Mucosa of descending colon (tissue), 1 donor: Measurements from ENCODE around the gene CCDC82.

- PRO-cap = no peak
Measured at GRCh38 chr11:95037300-95037712, 12.2 kb downstream of the KDM4E start.

DNA sequence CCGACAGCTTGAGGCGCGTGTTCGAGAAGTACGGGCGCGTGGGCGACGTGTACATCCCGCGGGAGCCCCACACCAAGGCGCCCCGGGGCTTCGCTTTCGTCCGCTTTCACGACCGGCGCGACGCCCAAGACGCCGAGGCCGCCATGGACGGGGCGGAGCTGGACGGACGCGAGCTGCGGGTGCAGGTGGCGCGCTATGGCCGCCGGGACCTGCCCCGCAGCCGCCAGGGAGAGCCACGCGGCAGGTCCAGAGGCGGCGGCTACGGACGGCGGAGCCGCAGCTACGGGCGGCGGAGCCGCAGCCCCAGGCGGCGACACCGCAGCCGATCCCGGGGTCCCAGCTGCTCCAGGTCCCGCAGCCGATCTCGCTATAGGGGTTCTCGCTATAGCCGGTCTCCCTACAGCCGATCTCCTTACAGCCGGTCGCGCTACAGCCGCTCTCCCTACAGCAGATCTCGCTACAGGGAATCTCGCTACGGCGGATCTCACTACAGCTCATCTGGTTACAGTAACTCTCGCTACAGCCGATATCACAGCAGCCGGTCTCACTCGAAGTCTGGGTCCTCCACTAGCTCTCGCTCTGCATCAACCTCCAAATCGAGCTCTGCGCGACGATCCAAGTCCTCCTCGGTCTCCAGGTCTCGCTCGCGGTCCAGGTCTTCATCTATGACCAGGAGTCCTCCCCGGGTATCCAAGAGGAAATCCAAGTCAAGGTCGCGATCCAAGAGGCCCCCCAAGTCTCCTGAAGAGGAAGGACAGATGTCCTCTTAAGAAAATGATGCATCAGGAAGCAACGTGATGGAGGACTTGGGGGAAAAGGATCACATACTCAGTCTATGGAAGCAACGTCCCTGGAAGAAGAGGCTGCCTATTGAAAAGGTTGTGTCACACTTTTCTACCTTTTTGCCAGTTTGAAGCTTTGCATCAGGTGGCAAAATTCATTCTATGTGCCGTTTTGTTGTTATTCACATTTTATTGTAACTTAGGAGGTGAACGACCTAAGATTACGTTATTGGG, 895 bp downstream of the SRSF8 start:
- PRO-cap = bidirectional peak, plus-strand start at position 243 of the sequence, minus-strand start at position 145 of the sequence; bidirectional peak, plus-strand start at position 547 of the sequence, minus-strand start at position 371 of the sequence; unidirectional peak, minus-strand start at position 808 of the sequence

DNA sequence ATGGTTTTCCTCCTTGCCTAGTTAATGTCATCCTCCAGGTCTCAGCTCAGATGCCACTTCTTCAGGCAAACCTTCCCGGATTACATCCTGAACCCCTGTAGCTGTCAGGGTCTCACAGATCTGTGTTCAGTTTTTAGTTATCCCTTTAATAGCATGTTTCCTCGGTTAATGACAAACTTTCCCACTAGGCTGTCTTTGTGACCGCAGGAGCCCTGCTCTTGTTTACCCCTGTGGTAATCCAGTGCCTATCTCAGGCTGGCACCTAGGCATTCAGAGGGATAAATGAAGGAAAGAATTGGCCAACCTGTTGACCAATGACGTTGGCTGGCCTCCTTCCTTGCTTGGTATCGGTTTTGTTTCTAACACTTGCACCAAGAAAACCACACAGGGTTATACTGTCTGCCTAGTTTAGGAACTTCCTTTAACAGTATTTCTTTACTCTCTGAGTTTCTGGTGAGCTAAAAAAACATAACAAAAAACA, 760 bp upstream of the ENDOD1 start:
- PRO-cap = no peak

DNA sequence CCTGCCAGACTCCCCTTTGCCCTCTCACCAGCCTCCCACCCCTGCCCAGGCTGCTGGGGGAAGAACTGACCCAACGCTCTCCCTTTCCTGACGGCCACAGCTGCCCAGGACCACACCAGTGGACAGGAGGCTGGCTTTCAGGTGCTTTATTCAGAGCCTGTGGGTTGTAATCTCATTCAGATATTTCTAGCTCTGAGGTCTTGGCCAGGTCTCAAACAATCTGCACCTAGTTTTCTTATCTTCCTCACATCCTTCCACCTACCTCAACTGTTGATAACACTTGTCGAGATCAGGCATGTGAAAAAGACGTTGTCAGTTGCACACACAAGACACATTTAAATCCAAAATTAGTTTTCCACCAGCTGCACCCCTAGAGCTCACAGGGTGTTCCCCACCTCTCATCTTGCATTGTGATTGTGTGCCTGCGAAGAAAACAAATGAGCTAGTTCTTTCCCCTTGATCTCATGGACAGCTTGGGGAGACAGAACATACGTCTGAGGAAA, 1.6 kb downstream of the ENDOD1 start:
- PRO-cap = no peak

- PRO-cap = no peak
Measured at GRCh38 chr11:95335730-95336564, 104.9 kb upstream of the SESN3 start.

DNA sequence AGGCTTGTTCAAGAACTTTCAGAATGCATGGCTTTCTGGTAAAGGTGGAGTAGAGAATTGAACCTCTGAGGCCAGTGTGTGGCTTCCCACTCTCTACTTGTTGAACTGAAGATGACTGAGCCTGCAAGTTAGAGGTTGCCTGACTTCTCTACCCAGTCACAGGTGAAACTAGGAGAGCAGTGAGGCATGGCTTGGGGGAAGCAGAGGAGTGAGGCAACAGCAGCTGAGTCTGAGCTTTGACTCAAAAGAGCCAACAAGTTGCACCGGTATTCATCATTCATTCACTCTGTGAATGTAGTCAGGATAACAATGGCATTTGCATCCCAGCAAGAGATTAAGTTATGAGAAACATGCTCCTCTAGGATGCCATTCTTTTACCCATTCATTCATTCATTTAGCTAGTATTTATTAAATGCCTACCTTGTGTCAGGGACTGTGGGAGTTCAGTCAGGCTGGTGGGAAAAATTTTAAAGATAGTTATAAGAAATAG, 256.5 kb upstream of the SESN3 start:
- PRO-cap = no peak

DNA sequence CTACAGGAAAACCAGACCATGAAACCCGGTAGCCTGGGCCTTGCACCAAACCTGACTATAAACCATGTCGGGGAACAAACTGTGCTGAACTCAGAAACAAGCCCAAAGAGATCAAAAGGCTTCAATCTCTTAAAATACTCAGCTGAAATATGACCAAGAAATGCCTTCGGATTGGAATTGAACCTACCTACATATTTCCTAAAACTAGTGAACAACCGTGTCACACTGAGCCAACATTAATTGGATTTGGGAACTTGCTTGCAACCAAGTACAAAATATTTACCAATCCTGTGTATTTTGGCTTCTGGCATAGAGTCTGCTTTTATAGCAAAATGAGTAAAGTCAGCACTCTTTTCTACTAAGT, 199.5 kb downstream of the FAM76B start:
- PRO-cap = no peak

- PRO-cap = unidirectional peak, plus-strand start at chr11:95790740; bidirectional peak, plus-strand start at chr11:95791130, minus-strand start at chr11:95791155
Measured at GRCh38 chr11:95790624-95791412, 520 bp downstream of the CEP57 start.

DNA sequence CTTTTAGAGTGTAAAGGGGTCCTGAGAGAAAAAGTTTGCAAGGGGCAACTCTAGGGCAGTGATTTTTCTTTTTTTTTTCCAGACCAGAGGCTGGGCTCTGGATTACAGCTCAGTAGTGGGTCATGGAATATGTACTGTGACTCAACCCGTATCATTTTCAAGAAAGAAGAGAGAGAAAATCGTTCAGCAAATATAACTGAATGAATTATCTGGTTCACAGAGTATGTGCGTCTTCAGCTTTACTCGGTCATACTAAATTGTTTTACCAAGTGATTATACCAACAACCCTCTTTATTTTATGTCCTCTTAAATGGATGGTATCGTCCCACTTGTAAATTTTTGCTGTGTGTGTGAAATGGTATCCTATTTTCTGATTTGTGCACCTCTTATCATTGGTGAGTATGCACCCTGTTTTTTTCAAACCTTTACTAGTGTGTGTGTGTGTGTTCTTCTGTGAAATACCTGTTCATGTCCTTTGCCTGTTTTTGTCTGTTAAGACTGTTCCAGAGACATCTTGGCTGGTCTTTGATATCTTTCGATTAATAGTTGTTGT, 3.9 kb downstream of the CEP57 start:
- PRO-cap = no peak

DNA sequence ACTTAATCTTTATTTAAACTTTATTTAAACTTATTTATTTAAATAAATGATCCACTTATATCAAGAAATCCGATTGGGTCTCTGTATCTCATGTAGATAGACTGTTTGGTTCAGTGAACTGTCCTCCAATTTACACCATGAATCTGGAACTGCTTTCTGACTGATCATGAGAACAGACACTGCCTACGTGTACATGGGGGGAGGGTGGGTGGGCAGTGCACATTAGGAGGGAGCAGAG, 92.1 kb upstream of the MTMR2 start:
- PRO-cap = no peak

- PRO-cap = no peak
Measured at GRCh38 chr11:96076524-96076999, 152.7 kb upstream of the MTMR2 start.

- PRO-cap = no peak
Measured at GRCh38 chr11:96150915-96151543, 192.0 kb downstream of the MAML2 start.

DNA sequence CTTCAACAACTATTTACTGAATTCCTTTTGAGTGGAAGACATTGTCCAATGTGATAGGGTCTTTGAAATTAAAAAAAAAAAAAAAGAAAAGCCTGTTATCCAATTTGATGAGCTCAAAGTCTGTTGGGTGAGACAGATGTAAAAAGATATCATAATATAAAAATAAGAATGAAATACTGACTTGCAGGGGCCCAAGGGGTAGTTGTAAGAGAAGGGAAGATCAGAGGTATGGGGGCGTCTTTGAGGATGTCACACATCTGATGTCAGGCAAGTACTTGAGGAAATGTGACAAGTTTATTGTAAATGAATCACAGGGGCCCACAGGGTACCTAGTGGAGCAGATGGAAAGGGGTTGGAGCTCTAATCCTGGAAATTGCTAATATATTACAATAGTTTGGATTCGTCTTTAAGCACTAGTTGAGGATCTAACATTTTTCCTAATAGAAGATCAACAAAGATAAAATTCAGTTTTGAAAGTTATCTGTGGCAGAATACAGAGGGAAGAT, 131.6 kb downstream of the MAML2 start:
- PRO-cap = no peak

DNA sequence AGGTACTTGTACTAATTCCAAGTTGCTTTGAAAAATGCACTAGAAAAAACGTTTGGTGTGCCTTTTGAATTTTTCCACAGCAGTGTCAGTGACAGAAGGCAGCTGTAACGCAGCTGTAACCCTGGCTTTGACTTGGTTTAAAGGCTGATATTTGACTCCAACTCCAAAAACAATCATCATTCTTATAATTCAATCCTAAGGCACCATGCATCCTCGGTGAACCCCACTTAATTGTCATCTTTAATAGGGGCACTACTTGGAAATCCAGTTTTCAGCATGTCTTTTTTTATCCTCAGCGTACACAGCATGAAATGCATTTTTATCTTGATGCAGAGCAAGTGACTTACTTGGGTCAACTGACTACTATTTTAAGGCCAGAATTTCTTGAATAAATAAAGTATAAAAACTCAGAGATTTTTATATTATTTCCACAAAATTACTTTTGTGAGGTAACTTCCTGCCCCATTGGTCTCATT, 124.8 kb downstream of the MAML2 start:
- PRO-cap = no peak

- PRO-cap = no peak
Measured at GRCh38 chr11:96230415-96231127, 112.4 kb downstream of the MAML2 start.

DNA sequence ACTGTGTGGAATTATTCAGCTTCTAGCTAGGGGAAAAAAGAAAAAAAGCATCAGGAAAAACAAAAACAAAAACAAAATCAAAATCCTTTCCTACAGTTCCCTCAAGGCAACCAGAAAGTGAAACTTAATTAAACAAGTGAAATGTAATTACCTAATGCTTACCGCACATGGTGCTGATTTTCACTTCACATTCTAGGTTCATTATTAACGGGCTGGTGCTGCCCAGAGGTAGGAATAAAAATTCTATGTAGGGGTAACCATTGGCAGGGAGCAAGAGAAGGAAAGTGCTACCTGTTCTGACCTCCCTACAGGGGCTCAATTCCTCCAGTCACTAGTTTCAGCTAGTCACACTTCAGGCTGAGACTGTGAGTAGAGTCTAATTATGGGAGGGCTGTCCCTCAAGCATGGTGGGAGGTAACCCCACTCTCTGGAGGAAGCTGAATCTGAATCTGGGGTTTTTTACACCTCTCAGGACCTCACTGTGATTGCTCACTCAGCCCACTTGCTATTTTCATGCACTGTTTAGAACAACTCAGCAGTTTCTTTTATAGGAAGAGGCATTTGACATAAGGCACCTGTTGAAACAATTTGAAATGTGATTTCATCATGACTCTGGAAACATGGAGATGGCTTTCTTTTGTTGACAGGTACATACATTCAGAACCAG, 75.5 kb downstream of the MAML2 start:
- PRO-cap = no peak

DNA sequence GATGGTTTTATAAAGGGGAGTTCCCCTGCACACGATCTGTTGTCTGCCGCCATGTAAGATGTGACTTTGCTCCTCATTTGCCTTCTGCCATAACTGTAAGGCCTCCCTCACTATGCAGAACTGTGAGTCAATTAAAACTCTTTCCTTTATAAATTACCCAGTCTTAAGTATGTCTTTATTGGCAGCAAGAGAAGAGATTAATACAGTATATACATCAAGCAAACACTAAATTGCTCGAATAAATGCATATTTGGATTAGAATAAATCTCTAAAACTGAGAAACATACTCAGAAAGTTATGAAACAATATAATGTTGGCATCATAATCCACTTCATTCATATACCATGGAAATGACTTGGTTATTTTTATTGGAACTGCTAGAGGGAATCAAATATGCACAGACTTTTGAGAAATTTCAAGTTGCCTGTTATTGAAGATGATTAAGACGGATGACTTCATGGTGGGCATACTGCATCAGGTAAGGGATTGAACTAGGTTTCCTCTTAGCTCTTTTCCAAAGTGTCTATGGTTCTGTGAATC, 74.2 kb downstream of the MAML2 start:
- PRO-cap = no peak

GRCh38 chr11:96389028-96390136, at the start of gene CCDC82:
Gene CCDC82 (minus strand): TSS chr11:96389912.
- PRO-cap = unidirectional peak, plus-strand start at chr11:96389361; bidirectional peak, plus-strand start at chr11:96390013, minus-strand start at chr11:96389865

GRCh38 chr11:100719259-100719713, 32.2 kb downstream of the ARHGAP42 start:
- PRO-cap = no peak

DNA sequence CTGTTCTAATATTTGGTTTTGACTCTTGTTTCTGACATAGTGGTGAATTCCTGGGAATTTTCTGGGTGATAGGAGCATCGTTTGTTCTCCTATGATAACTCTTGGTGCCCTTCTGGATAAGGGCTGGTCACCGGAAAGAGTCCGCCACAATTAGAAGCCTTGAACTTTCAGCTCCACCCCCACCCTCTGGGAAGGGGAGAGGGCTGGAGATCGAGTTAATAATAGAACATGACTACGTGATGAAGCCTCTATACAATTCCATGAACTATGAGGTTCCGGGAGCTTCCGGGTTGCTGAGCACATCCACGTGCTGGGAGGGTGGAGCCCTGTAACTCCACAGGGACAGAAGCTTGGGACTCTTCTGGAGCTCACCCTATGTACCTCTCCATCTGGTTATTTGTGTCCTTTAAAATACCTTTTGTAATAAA, 40.3 kb downstream of the ARHGAP42 start:
- PRO-cap = no peak